ENCODE measurements around the genes NAA50 and B4GALT4.

DNA sequence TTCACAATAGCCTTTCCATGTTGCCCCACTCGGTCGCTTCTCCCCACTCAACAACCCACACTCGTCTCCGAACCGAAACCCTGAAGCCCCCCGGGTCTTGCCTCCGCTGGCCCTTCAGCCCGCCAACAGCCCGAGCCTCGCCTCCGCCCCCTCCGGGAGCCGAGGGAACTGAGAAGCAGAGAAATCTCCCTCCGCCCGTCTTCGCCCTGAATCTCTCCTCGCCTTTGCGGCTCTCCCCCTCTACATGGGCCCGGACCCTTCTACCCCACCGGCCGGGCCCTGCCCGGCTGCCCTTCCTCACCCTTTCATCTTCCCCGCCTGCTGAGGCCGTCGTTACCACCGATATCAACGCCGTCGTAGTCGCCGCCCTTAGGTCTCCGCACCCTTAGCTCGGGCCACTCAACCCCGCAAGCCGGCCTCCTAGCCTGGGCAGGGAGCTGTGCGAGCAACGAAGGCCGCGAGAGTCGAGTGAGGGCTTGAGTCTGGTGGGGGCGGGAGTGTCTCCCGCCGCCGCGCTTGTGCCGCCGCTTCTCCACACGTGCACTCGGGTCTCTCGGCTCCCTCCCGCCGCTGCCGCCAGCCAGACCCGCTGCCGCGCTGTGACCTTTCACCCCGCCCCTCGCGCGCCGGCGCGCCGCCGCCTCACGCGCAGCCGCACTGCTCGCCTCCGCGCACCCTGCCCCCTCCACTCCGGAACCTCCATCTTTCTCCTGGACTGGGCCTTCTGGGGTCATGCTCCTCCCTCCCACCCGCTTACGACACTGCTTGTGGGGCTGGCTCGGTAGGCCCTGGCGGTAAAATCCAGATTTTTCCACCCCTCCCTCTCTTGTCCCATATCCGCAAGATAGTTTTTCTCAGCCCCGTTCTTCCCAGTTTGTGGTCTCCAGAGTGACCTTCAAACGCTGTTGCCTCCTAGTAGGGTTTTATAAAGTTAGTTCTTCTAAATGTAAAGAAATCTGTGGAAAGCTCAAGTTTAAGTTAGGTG is at the start of gene NAA50:
Gene NAA50, minus strand, starts transcription at position 609 of the 985 bp plus-strand sequence.
- PRO-cap = bidirectional peak, plus-strand start at position 708 of the sequence, minus-strand start at position 572 of the sequence

DNA sequence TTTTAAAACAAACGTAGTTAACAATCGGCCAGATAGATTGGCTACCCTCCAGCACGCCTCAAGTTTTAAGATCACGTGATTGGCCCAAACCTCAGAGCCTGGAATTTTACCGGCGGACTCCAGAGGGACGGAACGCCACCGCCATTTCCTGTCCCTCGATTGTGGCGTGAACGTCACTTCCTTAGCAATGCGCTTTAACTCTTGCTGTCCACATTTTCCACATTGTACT is 295 bp upstream of the ATP6V1A start:
- PRO-cap = bidirectional peak, plus-strand start outside the sequence, minus-strand start at position 161 of the sequence

- PRO-cap = unidirectional peak, minus-strand start at chr3:113948488
These were observed 566 bp downstream of the ZDHHC23 start for GRCh38 chr3:113948353-113948805.

- PRO-cap = no peak
These were observed 15.0 kb downstream of the TIGIT start for GRCh38 chr3:114308860-114309124.

DNA sequence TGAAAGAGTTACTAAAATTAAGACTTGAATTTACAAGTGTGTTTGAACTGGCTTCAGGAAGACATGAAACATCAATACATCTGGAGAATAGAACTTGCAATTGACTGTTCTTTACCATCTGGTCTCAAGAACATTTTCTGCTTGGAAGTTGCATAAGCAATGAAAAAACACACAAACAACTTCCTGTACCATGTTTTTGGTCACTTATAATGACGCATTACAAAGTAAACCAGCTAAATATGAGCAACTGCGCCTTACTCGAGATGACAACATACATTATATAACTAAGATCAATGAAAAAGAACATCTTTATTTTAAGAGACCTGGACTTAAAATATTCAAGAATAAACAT is 112.5 kb downstream of the TIGIT start:
- PRO-cap = no peak

DNA sequence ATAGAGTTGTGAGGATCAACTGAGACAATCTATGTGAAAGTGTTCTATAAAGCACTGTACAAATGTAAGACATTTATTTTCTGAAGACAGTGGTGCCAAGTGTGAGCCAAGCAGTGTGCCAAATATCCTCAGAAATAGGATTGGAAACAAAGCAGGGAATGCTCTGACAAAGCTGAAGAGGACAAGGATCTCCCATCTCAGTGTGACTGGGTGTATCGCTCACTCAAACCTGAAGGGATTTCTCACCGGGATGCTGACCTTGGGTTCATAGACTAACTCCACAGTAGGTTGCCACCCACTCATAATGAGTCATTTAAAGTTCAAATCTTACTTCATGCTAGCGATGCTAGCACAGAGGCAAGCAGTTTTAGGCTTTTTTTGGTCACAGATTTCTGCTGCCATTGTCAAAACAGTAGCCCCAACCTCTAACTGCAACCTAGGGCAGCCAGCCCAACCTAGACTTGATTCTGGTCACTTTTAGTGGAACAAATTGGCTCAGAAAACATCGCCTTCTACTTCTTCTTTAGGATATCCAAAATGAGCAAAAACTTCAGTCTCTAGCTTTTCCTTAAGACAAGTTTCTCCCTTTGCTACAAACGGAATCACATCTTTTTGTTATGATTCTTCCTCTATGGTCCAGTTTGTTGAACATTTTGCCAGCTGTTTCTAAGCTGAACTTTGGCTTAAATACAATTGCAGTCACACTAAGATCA is 118.6 kb downstream of the TIGIT start:
- PRO-cap = no peak

GRCh38 chr3:114419052-114419325 is 125.2 kb downstream of the TIGIT start:
- PRO-cap = no peak

- PRO-cap = no peak
These were observed 277.5 kb downstream of the TIGIT start for GRCh38 chr3:114571274-114571808.

DNA sequence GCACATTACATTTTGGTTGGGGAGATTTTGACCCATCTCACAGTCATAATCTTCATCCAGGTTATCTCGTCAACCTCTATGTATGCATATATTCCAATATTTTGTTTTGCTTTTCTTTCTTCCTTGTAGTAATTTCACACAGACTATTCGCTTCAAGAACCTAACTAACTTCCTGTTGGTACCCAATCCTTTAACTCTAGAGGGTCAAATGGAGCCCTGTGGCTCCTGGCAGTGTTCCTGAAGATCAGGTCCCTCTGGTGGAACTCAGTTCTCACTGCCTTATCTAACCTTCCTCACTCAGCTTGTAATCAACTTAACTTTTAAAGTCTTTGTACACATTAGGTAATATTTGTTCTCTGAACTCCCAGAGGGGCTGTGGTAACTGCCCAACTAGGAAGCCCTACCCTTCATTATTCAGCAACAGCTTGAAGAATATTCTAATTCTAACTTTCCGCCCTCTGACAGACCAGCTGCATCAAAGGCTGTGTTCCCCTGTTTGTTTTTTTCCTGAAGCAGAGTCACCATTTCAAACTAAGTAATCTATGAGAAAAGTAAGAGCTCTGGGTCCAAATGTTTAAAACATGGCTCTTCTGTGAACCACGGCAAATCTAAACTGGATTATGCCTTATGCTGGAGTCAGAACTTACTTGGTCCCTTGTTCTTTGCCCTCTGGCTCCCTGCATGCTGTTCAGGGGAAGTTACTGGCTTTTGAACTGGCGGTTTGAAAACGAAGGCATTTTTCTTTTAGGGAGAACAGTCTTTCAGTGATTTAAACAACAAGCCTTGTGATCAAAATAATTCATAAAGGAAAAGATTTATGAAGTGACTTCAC is 365.4 kb downstream of the TIGIT start:
- PRO-cap = no peak

- PRO-cap = no peak
These were observed 387.7 kb downstream of the ZBTB20 start for GRCh38 chr3:114759405-114759686.

- PRO-cap = no peak
These were observed 54.6 kb downstream of the ZBTB20 start for GRCh38 chr3:115092342-115092966.

DNA sequence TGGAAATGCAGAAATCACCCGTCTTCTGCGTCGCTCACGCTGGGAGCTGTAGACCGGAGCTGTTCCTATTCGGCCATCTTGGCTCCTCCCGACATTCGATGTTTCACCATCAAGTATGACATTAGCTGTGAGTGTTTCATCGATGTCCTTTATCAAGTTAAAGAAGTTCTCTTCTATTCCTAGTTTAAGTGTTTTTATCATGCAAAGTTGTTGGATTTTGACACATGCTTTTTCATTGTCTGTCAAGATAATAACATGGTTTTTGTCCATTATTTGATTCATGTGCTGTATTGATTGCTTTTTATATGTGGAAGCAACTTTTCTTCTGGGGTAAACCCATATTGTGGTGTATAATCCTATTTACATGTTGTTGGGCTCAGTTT is 171.3 kb upstream of the ZBTB20 start:
- PRO-cap = no peak

GRCh38 chr3:115790637-115791285 is 167.5 kb downstream of the GAP43 start:
- PRO-cap = no peak

DNA sequence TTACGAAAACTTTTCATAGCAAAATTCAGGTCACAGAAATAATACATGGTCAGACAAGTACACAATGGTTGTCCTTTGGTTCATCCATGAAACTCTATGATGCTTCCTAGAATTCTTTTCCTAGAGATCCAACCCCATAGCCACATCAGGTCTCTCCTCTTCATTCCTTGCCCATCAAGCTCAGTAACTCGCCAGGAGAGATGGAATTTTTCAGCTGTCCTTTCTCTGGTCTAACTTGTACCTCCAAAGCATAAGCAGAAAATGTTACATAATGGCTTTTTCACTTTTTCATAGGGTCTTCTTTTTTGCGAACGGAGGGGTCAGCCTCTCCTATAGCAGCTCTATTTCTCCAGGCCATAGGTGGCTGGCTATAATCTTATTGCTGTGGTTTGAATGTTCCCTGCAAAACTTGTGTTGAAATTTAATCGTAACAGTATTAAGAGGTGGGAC is 34.7 kb downstream of the LSAMP start:
- PRO-cap = no peak

GRCh38 chr3:118765914-118766347 is 268.7 kb downstream of the IGSF11 start:
- PRO-cap = no peak

DNA sequence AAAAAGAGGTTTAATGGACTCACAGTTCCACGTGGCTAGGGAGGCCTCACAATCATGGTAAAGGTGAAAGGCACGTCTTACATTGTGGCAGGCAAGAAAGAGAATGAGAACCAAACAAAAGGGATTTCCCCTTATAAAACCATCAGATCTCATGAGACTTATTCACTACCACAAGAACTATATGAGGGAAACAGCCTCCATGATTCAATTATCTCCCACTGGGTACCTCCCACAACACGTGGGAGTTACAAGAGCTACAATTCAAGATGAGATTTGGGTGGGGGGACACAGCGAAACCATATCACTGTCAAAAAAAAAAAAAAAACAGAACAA is 224.8 kb downstream of the IGSF11 start:
- PRO-cap = no peak

- PRO-cap = no peak
These were observed 61.7 kb downstream of the IGSF11 start for GRCh38 chr3:118972997-118973211.

GRCh38 chr3:119033182-119033916 is 1.3 kb downstream of the IGSF11 start:
- PRO-cap = no peak

- PRO-cap = bidirectional peak, plus-strand start at chr3:119240287, minus-strand start at chr3:119240133; bidirectional peak, plus-strand start at chr3:119240444, minus-strand start at chr3:119240314; bidirectional peak, plus-strand start at chr3:119241038, minus-strand start at chr3:119240861
These were observed at the start of gene B4GALT4 for GRCh38 chr3:119239920-119241181. Gene B4GALT4 (minus strand): TSS chr3:119240878.

- PRO-cap = unidirectional peak, plus-strand start at chr3:119294018; unidirectional peak, plus-strand start at chr3:119294086; unidirectional peak, plus-strand start at chr3:119294114; bidirectional peak, plus-strand start at chr3:119294383, minus-strand start at chr3:119294146
These were observed 541 bp upstream of the ARHGAP31 start for GRCh38 chr3:119293379-119294305.

Measured in ileum (tissue), 1 donor.